M059J (cell line): Measurements from ENCODE around the gene IKZF1.

DNA sequence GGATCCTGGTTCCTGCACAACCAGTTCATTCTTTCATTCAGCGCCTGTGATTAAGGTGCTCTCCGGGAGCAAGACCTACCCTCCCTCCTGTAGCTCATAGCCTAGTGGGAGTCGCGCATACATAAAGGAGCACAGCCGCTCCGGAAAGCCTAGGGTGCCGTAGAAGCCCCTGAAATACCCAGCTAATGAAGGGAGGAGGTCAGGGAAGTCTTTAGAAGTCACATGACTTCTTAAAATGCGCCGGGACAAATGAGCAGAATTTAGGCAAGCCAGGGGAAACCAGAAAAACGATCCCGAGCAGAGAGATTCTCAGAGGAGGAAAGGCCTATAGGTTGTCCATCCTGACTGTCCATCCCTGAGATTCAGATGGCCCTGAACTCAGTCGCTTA, 526 bp upstream of the TNS3 start:
- RAMPAGE, long total RNA: no peak

DNA sequence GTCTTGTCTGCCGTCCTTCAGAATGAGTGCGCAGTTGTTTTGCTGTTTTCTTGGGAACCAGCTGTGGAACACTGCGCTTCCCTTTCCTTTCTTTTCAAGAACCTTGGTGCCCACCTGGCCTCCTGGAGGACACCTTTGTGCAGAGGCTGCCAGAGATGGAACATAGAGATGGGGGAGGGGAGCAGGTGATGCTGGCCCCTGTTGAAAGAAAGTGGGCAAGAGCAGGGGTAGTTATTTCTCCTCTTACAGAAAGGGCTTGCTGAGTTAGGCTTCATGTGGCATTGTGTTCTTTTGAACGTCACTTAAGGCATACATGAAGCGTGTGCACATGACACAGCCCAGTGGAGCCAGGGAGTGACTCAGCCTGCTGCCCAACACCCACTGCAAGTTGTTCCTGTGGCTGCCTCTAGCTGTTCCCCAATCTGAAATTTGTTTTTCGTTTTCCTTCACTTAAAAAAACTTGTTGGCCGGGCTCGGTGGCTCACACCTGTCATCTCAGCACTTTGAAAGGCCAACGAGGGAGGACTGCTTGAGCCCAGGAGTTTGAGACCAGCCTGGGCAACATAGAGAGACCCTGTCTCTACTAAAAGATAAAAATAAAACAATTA, 87.5 kb upstream of the TNS3 start:
- RAMPAGE, long total RNA: no peak

- RAMPAGE, long total RNA: no peak
Measured at GRCh38 chr7:47725183-47725856, 143.4 kb upstream of the TNS3 start.

DNA sequence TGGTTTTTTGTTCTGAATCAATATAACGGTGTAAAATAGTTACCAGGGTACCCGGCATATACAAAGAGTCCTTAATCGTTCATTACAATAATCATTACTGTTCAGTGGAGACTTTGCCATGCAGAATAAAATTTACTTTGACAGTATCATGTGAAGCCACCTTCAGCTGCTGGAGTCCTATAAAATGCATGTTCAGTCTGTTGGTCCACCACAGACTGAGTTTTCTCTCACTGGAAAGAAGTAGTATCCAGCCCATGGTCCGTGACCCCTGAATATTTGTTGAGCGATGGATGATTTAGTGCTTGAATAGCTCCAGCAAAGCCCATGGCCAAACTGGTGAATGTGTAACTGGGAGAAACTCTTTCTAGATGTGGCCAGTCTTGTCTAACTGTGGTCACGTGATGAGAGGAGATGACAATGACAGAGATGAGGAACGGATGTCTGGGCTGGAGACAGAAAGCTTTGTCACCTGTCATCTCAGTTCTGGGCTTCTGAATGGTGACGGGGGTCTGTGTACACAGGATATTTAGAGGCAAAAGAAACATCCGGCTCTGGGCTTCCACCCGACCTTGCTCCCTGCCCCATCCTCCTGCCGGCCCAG, 152.3 kb upstream of the TNS3 start:
- RAMPAGE, long total RNA: no peak

DNA sequence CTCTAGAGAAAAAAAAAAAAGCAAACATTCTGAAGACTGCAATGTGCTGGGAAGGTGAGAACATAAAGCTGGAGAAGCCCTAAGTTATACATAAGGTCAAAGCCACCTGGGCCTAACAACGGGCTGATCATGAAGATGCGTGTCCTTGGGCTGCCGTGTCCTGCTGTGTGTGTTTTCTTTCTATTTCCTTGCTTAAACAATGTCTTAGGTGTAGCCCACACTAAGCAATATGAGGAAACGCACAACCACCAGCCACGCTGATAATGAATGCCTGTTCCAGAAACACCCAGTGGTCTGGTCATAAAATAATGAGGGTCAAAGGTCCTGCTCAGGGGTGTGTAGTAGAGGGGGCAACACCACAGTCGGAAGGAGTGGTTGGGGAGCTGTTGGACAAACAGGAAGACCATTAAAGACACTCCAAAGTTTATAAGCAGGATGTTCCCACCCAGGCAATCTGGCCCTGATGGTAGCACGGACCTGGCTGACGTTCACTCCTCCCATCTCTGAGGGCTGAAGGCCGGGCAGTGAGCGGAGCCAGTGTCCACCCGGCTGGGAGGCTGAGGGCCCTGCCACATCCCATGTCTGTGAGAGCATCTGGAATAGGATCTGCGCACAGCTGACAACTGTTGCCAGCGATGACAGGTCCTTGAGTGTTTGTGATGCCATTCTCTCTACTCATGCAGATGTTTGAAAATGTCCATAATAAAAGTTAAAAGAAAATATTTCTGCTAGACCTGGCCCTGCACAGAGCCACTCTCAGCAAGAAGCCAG, 7.8 kb downstream of the PKD1L1 start:
- RAMPAGE, long total RNA: no peak

DNA sequence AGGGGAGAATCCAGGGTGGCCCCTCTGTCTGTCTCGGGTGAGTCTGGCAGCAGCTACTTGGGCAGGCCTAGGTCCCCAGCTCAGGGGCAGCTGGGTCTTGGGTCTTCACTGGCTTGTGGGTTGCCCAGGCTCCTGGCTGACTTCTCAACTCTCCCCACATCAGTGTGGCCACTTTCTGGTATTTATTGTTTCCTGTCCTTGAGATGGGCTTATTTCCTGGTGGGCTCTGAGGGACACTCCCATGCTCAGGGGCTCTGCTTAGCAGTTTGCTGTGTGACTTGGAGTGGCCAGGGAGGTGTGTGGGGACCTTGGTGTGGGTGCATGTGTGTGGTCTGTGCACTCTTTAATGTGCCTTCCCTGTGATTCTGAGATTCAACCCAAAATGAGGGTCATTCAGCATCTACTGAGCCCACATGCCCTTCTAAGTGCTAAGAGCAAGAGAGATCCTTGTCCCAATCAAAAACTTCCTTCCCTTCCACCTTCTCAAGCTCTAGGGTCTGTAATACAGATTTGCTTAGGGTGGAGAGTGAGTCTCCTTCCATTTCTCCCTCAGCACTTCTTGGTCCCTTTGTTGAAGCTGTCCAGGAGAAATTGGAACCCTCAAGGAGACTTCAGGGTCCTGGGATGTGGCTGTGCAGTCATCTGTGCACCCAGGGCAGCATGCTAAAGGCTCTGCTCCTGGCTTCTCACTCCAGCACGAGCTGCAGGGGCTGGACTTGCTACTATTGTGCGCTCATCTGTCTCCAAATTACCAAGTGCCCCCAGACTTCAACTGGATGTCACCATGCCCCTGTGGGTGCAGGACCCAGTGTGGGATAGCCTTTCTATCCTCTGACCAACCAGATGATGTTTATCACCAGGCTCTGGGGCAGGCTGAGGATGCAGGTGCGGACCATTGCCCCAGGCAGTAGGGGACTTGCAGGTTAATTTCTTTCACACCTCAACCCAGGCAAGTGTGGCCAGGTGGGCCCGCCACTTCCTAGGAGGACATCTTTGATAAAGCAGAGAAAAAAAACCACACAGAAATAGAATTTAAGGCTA, 20.3 kb downstream of the UPP1 start:
- RAMPAGE, long total RNA: no peak

DNA sequence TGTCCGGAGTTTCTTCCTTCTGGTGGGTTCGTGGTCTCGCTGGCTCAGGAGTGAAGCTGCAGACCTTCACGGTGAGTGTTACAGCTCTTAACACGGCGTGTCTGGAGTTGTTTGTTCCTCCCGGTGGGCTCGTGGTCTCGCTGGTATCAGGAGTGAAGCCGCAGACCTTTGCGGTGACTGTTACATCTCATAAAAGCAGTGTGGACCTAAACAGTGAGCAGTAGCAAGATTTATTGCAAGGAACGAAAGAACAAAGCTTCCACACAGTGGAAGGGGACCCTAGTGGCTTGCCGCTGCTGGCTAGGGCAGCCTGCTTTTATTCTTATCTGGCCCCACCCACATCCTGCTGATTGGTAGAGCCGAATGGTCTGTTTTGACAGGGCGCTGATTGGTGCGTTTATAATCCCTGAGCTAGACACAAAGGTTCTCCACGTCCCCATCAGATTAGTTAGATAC, 30.7 kb downstream of the ABCA13 start:
- RAMPAGE, long total RNA: no peak

DNA sequence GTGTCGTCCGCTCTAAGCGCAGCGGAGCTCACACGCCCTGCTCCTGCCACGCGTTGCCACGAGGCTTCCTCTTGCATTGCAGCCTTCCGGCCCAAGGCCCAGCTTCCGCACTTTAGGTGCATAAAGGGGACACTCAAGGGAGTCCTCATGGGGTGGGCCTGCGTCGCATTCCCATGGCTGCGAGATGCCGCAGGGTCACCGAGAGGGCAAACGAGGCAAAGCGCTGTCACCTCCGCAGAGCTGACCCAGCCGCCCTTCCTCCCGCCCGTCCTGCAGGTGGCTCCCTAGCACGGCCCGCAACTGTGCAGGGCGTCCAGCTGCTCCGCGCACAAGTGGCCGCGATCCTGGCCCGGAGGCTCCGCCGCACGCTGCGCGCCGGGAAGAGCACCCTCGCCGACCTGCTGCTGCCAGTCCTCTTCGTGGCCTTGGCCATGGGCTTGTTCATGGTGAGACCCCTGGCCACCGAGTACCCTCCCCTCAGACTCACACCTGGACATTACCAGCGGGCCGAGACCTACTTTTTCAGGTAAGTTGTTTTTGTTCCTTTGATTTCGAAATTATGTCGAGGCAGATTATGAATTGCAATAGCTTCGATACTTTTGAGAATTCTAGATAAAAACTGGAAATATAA, 283.6 kb downstream of the ABCA13 start:
- RAMPAGE, long total RNA: no peak

- RAMPAGE, long total RNA: no peak
Measured at GRCh38 chr7:48813834-48814281, 110.5 kb upstream of the CDC14C start.

DNA sequence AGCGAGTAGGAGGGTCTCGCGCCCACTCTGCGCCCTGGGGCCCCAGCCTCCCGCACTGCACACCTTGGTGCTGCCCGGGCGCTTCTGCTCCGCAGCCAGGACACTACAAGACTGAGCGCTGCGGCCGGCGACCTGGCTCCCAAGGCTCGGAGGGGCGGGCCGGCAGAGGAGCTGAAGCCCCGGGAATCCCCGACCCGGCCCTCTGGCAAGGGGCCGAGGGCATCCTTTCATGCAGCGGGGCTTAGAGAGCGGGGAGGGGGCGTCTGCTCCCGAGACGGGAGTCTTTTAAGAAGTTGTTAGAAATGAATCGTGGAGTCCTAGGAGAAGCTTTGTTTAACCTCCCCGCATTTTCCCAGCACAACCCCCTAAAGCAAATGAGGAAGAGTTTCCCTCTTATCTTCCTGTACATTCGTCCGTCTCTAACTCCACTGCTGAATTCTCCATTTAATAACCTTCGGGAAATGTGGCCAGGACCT, 1.1 kb downstream of the VWC2 start:
- RAMPAGE, long total RNA: no peak

DNA sequence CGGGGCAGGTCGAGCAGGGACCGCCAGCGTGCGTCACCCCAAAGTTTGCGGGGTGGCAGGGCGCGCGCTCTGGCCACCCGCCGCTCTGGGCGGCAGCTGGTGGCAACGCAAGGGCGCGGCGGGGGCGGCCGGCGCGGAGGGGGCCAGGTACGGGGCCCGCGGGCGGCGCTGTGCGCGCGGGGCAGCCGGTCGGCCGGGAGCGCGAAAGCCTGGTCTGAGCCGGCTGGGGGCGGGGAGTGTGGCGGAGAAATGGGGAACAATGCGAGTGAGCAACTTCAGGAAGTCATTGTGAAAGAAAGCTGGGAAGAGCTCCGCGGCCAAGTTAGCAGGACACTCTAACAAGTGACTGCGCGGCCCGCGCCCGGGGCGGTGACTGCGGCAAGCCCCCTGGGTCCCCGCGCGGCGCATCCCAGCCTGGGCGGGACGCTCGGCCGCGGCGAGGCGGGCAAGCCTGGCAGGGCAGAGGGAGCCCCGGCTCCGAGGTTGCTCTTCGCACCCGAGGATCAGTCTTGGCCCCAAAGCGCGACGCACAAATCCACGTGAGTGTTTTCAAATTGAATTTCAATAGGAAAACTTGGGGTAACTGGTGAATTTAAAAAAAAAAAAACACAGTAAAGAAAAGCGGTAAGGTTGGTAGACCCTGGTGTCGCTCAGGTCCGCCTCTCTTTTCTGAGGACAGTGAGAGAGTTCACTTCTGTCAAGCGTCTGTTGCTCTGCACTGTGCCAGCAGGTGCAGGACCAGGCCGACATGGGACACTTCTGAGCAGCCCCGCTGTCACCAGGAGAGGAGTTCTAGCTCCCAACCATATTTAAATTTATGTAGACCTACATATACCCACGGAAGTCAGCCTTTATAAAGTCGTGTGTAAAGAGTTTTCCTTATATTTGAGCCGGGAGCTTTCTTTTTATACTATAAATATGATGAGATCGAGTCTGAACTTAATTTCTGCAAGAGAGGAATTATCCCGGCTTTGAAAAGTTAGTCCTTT, at the start of gene IKZF1:
TSS of gene IKZF1 (plus strand) at position 333 of the 989 bp plus-strand sequence.
- RAMPAGE, long total RNA: no peak

GRCh38 chr7:50332823-50334141, 28.8 kb downstream of the IKZF1 start:
- RAMPAGE, long total RNA: no peak

DNA sequence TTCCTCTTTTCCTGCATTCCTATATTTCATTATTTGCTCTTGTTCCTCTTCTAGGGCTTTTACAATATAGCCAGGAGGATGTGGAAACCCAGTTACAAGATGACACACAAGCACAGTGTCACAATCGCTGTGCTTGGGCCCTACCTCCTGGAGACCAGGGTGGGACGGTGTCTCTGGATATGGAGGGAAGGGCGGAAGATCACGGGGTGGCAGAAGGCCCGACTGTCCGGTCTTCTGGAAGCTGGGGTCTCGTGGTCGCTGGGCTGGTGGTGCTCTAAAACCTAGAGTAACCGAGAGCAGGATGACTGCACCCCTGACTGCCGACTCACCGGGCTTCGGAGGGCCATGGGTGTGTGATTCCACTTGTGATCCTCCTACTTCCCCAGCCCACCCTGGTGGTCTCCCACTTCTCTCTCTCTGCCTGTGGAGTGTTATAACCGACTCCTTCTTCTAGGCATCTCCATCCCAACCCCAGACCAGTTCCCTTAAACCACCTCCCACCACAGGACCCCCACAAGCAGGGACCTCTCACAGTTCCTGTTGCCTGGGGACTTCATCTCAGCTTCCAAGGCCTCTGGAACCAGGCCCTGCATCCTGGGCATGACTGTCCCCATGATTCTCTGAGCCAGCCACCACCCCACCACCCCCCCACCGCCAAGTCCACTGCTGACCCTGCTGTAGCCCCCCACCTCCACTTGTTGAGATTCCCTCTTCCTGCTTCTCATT, 52.4 kb downstream of the IKZF1 start:
- RAMPAGE, long total RNA: no peak

DNA sequence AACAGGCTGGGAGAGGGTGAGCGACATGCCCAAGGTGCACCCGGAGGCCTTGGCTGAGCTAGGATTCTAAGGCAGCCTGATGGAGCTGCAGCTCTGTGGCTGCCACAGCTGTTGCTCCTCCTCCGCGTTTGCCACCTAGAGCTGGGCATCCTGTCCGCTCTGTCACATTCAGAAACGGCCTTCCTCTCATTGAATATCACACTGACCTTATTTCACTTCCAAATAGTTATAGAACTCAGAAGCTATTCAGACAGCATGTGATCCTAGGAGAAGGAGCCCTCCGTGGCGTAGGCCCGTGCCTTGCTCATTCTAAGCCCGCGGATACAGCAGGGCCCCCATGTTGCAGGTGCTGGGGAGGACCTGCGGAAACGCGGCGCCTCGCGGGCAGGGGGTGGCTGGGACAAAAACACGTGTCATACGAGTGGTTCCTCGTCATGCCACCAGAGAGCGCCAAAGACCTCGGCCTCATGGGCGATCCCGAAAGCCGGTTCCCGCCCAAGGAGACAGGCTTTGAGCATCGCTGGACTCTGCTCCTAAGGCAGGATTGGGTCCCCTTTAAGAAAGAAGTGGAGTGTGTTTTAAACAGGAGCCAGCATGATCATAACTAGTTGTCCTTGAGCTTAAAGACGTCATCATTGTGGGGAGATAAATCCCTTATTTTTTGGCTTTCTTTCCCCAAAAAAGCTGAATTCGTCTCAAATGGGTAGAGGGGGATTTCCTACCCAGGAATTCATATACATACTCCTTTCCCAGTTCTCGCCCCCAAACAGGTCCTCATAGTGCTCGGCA, 17.8 kb upstream of the FIGNL1 start:
- RAMPAGE, long total RNA: no peak

GRCh38 chr7:50534748-50535298, 30.4 kb downstream of the DDC start:
- RAMPAGE, long total RNA: no peak

DNA sequence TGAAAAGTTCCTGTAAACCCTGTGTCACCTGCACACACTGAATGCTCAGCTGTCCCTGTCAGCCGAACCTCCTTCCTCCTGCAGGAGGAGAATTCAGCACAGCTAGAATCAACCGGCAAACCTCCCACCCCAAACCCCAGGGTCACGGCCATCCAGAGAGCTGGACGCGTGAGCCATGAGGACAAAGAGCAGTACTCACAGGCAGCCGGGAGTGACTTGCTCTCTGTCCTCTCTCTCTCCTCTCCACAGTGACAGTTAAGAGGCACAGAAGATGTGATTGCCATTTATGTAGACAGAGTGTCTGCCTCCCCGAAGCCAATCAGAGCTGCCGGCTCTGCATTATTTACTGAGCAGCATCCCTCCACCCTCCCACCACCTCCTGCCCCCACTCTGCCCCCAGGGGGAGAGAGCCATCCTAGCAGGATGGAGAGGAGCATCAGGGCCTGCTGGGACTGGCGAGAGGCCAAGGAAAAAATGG, 4.4 kb downstream of the DDC start:
- RAMPAGE, long total RNA: no peak

GRCh38 chr7:50614715-50615100, 49.5 kb upstream of the DDC start:
- RAMPAGE, long total RNA: no peak

DNA sequence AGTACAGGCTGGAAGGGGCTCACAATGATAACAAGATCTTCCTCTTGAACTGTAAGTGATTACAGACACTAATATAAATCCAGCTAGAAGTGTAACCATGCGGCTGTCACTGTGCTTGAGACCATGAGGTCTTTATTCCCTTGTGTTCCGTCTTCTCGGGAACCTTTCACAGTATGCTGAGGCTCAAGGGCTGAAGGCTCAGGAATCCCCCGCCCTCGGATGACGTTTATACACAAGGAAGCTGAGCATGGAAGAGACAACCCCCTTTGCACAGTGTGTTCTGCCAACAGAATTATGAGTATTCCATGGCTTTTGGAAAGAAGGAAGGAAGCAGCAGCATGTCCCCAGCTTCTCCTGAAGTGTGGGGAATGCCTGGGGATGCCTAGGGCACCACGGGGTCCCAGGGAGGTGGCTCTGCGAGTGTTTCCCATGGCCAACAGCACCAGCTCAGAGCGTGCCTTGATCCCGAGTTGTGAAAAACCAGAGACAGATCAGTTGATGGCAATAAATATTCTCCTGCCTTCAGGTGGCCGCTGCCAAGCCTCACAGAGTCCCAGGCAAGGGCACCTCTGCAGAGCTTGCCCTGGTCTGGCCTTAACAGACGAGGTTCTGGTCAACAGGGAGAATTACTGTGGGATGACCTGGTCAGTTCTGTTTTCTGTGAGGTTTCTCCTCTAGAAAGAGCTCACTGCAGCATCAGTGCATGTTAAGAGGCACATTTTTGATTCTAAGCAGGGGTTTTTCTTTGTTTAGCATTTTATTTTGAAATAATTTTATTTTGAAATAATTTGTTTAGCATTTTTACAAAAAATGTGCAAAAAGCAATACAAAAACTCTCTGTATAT, 88.9 kb upstream of the DDC start:
- RAMPAGE, long total RNA: no peak

DNA sequence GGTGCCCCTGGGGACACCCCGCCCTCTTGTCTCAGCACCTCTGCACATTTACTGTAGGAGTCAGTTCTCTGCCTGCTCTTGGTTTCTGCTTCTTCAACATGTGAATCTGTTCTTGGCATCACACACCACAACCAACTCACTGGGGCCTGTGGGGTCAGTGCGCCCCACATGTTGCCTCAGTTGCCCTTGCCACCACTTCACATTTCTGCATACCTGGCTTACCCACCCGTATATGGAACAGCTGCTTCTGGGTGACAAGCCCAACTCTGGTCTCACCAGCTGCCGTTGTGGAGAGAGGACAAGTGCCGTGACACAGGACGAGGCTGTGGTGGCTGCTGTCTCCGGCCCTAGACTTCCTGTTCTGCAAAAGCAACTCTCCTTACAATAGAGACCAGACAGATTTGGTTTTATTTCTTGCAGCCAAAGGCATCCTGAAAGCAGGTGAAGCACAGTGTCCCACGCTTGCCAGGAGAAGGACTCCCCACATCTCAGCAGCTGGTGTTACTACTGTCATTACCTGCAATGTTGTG, 96.4 kb upstream of the DDC start:
- RAMPAGE, long total RNA: no peak

DNA sequence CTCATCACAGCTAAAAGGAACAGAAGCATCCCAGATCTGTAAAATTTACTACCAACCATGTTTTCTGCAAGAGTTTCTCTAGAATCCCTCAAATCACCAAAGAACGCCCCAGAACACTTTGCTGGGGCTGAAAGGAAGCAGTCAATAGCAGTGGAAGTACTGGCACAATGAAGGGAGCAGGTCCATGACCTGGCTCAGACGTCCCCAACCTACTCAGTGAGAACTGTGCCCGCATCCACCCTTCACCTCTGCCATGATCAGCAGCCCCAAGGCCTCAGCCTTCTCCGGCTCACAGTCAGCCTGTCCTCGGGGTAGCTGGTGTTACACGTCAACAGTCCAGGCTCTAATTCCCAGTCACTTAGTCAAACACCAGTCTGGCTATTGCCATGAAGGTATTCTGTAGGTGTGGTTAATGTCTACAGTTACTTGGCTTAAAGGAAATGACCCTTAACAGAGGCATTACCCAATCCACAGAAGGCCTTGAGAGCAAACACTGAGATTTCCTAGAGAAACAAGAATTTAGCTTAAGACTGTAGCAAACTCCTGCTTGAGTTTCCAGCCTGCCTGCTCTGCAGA, 49.2 kb downstream of the GRB10 start:
- RAMPAGE, long total RNA: no peak